Psoas muscle (tissue), 2 donors: Measurements from ENCODE around the genes MIF and LHFPL7.

- PRO-cap, 2 experiments = peak in 1 of 2 experiments; most common plus-strand start chr22:23856934 (in 1)
Observed at GRCh38 chr22:23856673-23857559, 759 bp upstream of the SLC2A11 start.

- PRO-cap, 2 experiments = peak in 2 of 2 experiments; most common plus-strand start chr22:23894383 (in 2)
Observed at GRCh38 chr22:23894342-23895342, at the start of gene MIF. MIF (plus strand) TSS chr22:23894383.

GRCh38 chr22:23904714-23905260 is 10.6 kb downstream of the MIF start:
- PRO-cap, 2 experiments = no peak in any of the 2 experiments

- PRO-cap, 2 experiments = no peak in any of the 2 experiments
Observed at GRCh38 chr22:24050732-24051209, 39.7 kb downstream of the CABIN1 start.

DNA sequence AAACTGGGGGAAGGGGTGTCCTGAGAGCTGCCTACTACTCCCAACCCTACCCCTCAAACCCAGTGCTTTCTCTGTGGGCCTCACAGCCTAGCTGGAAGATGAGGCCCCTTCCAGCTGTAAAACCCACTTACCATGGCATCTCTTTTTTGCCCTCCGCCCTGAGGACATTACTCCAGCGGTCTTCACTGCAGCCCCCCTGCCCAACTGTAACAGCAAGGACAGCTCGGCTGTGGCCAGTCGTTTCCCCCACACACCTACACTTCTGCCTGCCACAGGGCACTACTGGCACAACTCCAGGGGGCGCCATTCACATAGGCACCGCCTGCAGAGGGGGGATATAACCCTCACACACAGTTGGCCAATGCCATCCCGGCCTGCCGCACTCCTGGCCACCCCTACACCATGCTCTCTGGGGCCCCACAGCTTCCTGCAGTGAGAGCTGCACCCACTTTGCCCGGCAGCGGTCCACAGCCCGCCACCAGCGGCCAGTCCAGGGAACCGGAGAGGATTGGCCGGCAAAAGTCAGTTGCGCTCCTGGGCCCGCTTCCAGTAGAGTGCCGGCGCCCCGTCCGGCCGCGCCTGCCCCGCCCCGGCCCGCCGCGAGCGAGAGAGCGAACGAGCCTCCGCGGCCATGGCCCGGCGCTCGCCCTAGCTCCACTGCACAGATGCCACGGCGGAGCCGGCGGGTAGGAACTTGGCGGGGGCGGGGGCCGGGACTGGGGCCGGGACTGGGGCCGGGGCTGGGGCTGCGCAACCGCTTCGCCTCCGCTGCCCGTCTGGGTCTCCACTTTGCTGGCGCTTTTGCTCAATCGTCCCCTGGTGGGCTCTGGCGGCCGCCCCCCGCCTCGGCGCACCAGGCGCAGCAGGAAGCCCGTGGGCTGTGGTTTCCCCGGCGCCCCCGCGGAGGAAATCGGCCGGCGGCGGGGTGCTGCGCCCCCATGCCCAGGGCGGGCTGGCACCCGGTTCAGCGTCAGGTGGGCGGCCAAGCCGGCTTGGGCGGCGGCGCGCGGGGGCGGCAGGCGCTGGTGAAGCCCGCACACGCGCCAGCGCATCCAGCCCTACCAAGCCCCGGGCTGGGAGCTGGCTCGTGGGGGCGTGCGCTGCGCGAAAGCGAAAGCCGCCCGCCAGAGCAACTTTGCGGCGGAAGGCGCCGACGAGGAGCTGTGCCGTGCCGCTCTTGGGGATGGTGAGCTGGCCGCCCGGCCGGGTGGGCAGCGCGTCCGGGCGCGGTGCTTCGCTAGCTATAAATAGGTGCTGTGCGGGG is 25.5 kb upstream of the SUSD2 start:
- PRO-cap, 2 experiments = no peak in any of the 2 experiments

DNA sequence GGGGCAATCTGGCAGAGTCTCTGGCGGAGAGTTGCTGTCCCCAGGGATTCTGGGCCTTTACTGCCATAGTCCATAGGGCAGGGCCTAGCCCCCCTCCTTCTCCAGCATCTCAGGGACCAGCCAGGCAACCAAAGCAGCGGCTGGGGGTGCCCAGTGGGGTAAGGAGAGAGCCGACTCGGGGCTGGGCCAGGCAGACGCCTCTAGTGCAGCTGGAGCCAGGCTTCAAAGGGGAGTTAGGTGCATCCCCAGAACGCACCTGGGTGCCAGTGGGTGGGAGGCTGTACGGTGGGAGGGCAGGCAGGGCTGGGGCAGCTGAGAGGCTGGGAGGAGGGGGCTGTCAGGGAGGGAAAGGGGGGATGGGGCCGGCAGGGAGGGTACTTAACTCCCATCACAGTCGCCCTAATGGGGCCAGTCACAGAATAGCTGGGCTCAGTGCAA is 2.6 kb upstream of the SUSD2 start:
- PRO-cap, 2 experiments = peak in 1 of 2 experiments; most common plus-strand start position 164 of the sequence (in 1)

- PRO-cap, 2 experiments = no peak in any of the 2 experiments
Observed at GRCh38 chr22:24323505-24324697, 53.3 kb downstream of the SPECC1L start.

DNA sequence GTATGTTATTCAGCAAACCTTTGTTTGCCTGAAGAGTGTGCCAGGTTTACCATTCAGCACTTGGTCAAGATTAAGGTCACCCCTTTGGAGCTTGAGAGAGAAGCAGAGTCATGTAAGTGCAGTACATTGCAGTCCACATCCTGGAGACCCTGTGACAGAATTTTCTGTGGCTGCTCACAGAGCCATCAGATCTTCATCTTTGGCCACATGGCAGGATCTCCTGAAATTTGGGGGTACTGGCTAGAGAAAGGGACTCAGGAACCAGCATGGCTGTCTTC is 29.6 kb upstream of the ADORA2A start:
- PRO-cap, 2 experiments = no peak in any of the 2 experiments

- PRO-cap, 2 experiments = no peak in any of the 2 experiments
Observed at GRCh38 chr22:24400445-24400929, 26.9 kb upstream of the ADORA2A start.

DNA sequence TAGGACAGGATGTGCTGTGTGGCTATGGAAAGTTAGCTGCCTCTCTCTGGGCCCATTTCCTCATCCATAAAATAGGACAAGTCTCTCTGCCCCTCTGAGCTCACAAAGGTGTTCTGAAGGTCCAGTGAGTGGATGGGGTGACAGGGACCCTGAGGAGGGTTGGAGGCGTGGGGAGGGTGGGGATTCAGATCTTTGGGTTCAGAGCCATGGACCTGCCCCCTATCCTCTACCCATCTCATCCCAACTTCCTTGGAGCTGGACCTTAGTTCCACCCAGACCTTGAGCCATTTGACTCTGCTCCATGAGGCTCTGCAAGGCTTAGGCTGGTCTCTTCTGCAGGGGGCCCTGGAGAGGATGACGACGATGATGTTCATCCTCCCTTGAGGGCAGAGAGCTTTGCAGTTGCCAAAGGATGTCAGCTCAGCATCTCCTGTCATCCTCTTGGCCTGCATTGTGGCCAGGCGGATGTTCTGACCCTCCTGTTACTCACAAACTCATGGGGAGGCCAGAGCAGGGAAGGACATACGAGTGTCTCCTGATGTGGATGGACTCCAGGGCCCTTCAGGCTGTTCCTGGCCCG is 8.2 kb downstream of the ADORA2A start:
- PRO-cap, 2 experiments = peak in 1 of 2 experiments; most common plus-strand start position 489 of the sequence (in 1)

- PRO-cap, 2 experiments = no peak in any of the 2 experiments
Observed at GRCh38 chr22:24497441-24498520, 2.6 kb downstream of the UPB1 start.

GRCh38 chr22:24539790-24540442 is 15.0 kb downstream of the GUCD1 start:
- PRO-cap, 2 experiments = no peak in any of the 2 experiments

DNA sequence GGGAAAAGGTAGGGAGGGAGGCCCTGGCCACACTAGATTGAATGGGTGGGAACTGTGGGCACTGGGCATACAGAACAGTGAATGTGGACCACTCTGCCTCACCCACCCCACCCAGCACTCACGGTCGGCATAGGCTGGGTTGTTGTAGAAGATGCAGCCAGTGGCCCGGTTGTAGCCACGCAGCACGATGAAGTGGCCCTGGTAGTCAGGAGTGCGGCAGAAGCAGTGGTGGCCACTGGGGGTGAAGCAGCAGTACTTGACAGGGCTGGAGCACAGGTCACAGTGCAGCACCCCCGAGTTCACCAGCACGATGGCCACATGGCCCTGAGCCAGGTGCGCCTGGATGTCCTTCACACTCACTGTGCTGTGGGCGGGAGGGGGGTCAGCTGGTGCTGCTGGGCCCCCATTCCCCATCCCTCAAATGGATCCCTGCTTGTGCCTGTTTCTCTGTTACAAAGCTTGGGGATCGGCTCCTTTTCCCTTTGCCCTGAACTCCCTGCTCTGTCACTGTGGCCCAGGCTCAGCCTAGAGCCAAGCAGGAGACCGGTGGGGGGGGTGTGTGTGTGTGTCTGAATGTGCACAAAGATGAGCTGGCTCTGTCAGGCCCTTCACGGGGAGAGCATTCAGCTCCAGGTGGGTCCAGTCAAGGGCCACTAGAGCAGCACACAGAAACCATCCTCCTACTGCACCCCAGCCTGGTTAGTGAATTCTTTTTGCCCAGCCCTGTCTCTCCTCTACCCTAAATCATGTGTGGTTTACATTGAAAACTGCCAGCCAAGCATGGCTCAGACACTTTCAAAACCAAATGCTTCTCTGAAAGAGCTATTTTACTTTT is 11.0 kb downstream of the GUCD1 start:
- PRO-cap, 2 experiments = no peak in any of the 2 experiments

DNA sequence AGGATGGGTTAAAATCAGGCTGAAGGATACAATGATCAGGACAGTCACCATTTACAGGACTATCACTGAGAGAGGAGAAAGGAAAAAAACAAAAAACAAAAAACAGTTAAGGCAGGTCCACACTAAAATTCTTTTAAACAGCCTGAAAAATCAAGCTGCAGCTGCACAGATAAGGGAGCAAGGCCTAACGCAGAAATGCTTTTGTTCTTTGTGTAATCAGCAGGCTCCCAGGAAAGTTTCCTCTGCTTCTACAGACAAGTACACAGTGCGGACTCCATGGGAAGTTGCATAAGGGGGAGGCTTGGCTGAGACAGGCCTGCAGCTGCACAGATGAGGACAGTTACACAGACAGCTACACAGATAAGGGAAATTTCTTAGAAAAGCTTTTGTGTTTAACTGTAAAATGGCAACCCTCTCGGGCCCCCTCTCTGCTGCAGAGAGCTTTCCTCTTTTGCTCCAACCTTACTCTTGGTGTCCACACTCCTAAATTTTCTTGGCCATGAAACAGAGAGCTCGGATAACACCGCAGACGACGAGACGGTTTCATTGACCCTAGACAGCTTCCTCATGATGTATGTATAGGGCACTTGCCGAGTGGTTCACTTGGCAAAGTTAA is 45.6 kb downstream of the PIWIL3 start:
- PRO-cap, 2 experiments = no peak in any of the 2 experiments

DNA sequence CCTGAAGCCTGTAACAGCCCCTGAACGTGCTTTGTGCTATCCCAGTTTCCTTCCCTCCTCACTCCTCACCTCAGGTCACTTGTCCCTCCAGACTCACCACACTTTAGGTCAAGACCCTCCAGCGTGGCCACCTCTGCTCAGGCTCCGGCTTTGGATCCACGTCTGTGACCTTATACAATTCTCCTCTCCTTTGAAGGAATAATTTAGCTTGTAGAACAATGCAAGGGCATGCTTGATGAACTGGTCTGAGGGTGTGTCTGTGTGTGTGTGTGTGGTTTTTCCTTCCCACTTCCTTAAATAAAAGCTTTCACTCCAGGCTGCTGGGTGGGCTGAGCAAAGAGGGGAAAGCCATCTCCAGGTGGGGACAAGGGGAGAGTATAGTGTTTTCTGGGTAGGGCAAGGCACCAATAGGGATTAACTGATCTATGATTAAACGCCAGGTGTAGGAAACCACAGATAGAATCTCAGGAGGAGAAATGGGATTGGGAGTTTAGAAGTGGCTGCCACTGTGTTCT is at the start of gene LHFPL7:
LHFPL7 (minus strand) TSS at position 220 of the 515 bp plus-strand sequence.
- PRO-cap, 2 experiments = no peak in any of the 2 experiments

DNA sequence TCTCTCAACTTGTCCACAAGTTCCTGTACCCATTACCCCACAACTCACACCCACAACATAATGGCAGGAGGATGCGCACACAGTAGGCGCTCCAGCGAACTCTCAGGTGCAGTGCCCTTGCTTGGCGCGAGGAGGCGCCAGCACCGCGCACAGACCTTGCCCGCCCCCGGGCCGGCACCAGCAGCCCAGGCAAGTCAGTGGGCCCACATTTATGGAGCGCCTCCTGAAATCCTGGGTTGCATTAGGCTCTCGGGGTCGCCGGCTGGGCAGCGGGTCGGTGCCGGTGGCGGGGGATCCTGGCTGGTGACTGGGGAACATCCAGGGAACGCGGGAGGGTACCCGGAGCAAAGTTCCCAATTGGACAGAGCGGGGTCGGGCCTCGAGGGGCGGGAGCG is 408 bp upstream of the KIAA1671 start:
- PRO-cap, 2 experiments = no peak in any of the 2 experiments

GRCh38 chr22:24977542-24978292 is 25.2 kb downstream of the KIAA1671 start:
- PRO-cap, 2 experiments = no peak in any of the 2 experiments

- PRO-cap, 2 experiments = no peak in any of the 2 experiments
Observed at GRCh38 chr22:25056949-25057761, 104.6 kb downstream of the KIAA1671 start.

GRCh38 chr22:25096385-25096727 is 103.3 kb upstream of the CRYBB3 start:
- PRO-cap, 2 experiments = no peak in any of the 2 experiments

- PRO-cap, 2 experiments = peak in 1 of 2 experiments; most common plus-strand start chr22:25112268 (in 1); most common minus-strand start chr22:25112306 (in 1)
Observed at GRCh38 chr22:25112077-25112491, 87.6 kb upstream of the CRYBB3 start.